Subcutaneous adipose tissue (tissue), 3 donors: ENCODE measurements around a stretch of chr13.

- PRO-cap, result no peak
- RAMPAGE, long total RNA, 3 experiments, result no peak in any of the 3 experiments
These were observed 33.2 kb upstream of the MICU2 start for GRCh38 chr13:21637250-21637546.

DNA sequence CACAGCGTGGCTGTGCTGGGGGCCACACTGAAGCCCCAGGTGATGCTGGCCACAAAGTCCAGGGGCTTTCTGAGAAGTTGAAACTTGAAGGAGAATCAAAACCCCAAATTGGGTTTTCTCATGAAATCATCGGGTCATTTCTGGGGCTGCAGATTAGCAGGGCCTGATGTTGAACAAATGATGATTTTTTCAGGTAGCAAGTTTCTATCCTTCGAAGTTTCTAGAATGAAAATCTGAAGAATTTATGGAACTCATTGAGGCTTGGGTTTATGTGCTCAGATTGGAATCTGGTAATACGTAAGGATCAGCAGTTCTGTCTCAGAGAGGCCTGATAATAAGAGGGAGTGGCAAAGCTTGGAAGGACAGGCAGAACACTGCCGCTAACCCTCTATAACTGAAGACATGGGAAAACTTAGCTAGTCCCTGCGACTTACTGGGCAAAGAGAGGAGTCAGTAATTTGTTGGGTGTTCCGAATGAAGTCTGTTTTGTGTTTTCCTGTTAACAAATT lies 223.7 kb downstream of the FGF9 start:
- PRO-cap, result no peak
- RAMPAGE, long total RNA, 3 experiments, result no peak in any of the 3 experiments

DNA sequence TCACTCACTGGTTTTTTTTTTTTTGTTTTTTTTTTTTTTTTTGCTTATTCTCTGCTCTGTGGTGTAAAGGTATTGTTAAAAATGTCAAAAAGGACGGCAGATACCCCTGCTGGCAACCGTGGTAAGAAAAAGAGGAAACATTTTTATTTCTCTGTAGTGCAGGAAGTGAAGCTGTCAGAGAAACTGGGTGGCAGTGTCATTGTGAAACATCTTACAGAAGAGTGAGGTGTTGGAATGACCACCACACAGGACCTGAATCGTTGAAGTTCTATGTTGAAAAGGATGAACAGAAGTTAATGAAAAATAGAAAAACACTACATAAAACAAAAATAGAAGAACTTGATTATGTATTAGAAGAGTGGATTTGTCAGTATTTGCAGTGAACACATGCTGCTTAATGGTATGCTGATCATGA lies 346.4 kb downstream of the FGF9 start:
- PRO-cap, result no peak
- RAMPAGE, long total RNA, 3 experiments, result no peak in any of the 3 experiments

DNA sequence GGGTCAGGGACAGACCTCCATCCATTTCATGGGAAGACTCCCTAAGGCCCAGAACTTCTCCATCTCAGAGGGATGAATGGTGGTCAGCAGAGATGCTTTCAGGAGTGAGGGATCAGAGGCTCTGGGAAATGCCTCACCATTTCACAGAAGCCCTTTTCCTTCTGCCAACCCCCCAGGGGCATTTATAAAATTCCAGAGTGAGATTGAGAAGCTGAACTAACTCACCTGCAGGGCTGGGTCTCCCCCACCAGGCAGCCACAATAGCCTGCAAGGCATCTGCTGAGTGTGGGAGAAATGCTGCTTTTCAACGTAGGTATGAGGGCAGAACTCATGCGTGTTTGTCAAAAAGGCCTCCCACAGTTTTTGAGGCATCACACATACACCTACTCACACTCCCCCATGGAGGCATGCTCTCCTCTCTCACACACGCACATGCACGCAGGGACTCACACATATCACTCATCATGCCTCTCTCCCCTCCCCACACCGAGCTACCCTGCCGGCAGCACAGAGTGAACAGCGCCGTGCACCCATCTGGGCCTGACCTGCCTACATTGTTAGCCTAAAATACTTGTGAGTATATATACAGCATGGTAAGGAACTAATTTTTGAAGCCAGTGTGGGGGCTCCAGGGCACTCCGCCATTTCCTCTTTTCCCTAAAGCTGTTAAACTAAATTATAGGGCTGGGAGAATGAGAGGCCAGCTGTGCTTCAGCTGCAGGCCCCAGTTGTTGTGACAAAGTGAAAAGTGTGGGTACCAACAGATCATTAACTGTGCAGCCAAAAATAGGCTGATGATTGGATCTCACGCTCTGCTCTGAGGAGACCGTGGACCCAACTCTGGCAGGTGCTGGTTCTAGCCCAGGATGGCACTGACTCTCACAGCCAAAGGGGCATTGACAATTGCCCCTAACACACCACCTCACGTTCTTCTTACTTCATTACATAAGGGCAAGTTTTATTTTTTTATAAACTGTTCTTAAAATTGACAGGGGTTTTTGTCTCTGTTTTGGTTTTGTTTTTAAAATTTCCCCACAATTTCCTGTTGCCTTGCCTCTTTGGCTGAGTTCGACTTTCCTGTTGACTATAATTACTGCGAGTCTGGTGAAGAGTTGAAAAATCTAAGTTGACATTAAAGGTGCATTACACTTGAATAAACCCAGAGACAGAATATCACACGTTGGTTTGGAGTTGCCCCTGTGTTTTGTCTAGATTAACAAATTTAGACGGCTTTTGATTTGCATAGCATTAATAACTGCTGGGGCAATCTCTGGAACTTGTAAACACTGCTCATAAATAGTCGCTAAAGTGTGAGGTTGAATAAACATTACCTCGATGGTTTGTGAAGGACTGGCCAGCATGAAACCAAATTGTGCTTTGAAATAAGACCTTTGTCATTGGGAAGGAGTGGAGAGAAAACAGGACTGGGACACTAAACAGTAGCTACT lies 390.9 kb downstream of the FGF9 start:
- PRO-cap, result no peak
- RAMPAGE, long total RNA, 3 experiments, result no peak in any of the 3 experiments

- PRO-cap, result no peak
- RAMPAGE, long total RNA, 3 experiments, result no peak in any of the 3 experiments
These were observed 444.0 kb downstream of the FGF9 start for GRCh38 chr13:22114597-22115555.

GRCh38 chr13:22837929-22838335 lies 342.8 kb upstream of the SGCG start:
- PRO-cap, result no peak
- RAMPAGE, long total RNA, 3 experiments, result no peak in any of the 3 experiments

DNA sequence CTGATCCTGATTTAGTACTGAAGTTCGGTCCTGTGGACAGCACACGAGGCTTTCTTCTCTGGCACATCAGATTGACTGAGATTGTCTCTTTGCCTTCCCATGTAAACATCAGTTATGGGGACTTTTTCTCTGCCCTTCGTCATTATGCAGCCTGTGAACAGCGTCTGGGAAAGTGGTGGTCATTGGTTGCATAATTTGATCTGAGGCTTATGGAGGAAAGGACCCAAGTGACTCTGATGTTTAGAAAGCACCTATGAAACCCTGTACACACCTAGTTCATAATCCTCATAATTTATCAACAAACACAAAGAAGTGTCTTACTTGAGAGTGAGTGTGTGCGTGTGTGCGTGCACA lies 264.5 kb upstream of the SGCG start:
- PRO-cap, result no peak
- RAMPAGE, long total RNA, 3 experiments, result no peak in any of the 3 experiments

DNA sequence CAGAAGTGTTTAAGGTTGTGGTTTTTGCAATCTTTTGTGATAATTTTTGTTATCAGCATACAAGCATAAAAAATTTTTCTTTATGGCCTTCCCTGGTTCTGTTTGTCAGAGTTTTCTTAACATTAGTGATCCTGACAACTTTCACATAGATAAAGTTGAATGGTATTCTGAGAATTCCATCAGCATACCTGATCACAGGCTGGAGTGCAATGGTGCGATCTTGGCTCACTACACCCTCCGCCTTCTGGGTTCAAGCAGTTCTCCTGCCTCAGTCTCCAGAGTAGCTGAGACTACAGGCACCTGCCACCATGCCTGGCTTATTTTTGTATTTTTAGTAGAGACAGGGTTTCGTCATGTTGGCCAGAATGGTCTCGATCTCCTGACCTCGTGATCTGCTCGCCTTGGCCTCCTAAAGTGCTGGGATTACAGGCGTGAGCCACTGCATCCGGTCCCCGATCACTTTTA lies 4.3 kb downstream of the SGCG start:
- PRO-cap, result no peak
- RAMPAGE, long total RNA, 3 experiments, result no peak in any of the 3 experiments

DNA sequence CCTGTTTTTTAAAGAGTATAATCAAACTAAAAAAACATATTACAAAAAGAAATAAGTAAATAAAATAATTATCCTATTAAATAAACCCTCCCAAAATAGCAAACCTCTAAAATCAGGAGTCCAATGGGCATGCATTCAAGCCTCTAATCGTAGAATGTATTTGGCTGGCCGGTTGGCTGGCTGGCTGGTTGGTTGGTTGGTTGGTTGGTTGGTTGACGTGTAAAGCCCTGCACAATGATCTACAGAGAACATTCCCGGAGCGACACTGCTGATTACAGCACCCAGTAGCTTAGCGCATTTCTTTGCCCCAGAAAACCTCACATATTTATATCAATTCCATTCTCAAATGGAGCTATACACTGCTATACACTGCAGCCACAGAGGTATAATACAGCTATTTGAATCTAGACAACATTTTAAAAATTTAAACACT lies 65.6 kb downstream of the SACS start:
- PRO-cap, result no peak
- RAMPAGE, long total RNA, 3 experiments, result no peak in any of the 3 experiments

DNA sequence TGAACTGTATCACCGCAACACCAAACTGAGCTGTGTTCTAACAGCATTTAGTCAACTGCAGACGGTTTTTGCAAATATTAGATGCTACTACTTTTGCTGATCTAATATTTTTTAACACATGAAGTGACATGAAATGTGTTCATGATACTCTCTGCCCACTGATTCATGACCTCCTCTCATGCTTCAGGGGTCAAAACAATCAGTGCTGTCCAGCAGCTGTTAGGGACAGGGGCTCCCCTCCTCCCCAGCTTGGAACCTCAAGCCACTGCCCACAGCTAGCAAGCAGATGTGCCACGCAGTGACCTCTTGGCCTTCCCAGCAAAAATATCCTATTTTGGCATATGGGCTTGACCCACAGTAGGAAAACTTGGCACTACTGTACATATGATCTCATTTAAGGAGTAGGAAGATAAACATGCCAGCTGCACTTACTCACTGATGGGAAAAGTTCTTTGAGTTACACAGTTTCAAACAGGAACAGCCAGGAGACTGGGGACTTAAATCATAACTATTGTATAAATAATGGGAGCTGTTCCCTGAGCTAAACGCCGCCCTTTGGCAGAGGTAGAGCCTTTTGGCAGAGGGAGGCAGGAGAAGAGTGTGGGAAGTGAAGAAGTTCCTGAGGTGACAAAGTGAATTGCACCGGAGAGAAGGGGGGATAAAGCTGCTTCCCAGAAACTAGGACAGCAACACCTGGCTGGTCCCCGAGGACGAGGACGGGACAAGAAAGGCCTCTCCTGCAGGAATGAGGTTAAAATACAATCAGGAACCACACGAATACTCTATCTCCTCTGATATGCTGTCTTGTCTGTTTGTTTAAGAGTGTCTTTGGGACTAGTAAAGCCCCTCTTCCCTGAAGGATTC lies 6.1 kb downstream of the SACS start:
- PRO-cap, result no peak
- RAMPAGE, long total RNA, 3 experiments, result no peak in any of the 3 experiments

DNA sequence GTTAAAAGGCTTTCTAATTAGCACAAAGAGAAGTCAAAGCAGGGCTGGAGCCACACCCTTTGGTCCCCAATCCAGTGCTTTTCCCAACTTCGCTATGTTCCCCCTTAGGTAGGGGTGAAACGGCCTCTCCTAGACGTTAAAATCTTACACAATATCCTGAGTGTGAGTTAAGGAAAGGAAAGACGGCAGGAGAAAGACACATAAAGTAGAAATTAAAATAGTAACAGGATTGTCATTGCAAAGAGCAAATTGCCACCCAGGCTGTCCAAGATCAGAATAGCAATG lies 2.3 kb downstream of the SACS start:
- PRO-cap, result no peak
- RAMPAGE, long total RNA, 3 experiments, result no peak in any of the 3 experiments

DNA sequence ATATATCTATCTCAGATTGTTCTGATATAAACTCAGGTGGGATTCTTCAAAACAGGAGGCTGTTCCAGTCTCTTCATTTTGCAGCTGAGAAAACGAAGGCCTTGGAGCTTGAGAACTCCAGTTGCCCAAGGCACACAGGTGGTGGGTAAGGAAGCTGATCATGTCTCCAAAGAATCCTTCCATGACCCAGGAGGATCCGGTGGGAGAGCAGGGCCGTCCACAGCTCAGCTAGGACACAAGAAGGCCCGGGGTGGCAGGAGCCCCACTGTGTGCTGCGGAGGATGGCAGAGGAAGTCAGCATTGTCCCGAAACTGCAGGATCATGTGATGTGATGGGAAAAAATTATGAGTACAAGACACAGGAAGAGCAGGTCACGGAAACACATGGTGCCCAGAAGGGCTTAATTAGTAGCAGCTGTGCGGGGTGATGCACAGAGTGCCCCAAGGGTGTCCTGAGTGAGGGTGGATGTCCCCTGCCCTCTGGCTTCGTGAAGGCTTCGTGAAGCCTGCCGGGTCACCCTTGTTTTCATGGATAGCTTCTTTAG lies 33.6 kb upstream of the SACS start:
- PRO-cap, result no peak
- RAMPAGE, long total RNA, 3 experiments, result no peak in any of the 3 experiments

GRCh38 chr13:23558713-23559646 lies 11.2 kb upstream of the TNFRSF19 start:
- PRO-cap, result no peak
- RAMPAGE, long total RNA, 3 experiments, result no peak in any of the 3 experiments

GRCh38 chr13:23578435-23579031 lies 8.3 kb downstream of the TNFRSF19 start:
- PRO-cap, result no peak
- RAMPAGE, long total RNA, 3 experiments, result no peak in any of the 3 experiments

DNA sequence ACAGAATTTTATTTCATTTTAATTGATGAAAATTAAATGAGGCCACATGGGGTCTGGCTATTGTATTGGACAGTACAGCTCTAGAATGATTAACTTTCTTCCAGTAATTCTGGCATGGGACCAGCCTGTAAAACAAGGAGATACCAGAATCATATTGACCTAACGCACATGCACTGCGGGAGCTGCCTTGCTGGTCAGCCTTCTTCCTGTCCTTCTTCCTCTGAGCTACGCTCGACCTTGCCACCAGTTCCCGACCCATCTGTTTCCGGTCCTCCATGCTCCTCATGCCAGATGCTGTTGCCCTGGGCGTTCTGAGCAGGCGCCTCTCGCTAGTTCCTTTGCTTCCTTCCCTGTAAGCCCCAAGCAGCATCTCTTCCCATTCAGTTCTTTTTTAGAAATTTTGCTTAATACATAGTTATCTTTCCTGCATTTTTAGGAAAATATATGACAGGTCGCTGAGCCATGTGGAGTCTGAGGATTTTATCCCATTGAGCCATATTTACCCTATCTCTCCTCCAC lies 38.5 kb downstream of the TNFRSF19 start:
- PRO-cap, result no peak
- RAMPAGE, long total RNA, 3 experiments, result no peak in any of the 3 experiments

DNA sequence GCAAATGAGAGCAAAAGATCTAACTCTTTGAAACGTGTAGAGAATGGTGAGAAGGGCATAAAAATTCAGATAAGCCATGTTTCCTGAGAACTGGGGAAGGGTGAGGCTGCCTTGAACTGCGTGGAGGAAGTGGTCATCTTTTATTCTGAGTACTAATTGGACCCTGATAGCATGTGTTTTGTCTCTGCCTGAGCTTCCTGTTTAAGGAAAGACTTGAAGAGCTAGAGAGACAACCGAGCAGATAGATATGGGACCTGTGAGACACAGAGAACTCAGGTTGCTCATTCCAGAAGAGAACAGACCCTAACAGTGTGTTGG lies 106.5 kb upstream of the MIPEP start:
- PRO-cap, result no peak
- RAMPAGE, long total RNA, 3 experiments, result no peak in any of the 3 experiments

DNA sequence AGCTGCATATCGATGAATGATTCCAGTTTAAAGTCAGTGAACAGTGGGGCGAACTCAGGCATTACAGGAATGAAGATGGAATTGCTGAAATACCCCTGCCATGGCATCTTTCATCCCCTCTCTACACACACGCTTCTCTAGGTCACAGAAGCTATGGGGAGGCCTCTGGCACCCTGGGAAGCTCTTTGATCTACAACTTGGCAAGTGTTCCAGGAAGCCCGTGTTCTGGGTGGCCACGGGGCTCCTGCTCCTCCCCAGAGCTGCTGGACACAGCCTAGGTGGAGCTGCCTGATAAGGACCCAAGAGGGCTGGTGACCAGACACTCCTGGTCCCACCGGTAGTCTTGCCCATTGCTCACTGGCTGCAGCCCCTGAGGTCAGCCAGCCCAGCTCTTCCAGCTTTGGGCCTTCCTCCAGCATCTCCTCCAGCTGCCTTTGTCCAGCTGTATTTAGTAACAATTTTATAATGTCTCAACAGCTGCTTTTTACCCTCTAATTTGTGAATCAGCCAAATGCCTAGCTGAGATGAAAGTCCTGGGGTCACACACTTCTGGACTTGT lies 72.9 kb upstream of the SPATA13 start:
- PRO-cap, result no peak
- RAMPAGE, long total RNA, 3 experiments, result no peak in any of the 3 experiments

DNA sequence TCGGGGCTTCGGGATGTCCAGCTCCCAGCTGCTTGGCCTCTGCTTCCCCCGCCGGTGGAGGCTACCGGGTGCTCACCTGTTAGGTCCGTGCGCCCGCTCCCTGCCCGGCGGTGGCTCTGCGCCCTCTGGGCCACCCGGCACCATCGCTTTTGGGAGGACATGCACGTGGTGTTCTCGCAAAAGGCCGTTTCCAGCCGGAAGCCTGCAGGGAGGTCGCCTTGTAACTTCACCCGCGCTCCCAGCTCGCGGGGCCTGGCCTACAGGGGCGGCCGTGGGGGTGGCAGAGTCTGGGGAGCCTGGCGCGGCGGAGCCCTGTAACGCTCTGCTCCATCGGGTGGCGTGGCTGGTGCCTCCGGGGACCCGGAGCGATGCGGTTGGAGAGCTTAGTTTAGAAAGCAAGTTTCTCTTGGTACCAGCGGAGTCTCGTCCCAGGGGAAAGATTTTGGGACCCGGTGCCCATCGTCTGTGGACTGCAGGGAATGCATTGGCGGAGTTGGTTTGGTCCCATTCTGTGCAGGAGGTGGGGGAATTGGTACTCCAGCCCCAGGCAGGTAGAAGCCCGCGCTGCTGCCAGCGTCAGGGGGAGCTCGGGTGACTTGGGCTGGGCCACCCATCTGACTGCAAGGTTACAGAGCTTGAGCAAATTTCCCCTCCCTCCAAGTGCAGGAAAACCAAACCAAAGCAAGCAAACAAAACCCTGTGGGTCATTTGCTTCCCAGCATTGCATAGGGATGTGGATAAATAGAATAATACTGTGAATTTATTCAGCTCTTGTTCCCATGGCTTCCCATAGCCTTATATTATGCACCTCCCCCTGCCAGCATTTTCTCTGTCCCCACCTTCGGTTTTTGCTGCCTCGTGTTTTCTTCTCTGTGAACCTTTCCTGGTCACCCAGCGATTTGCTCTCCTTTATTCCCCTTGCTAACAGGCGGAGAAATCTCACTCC lies 780 bp downstream of the SPATA13 start:
- PRO-cap, result no peak
- RAMPAGE, long total RNA, 3 experiments, result no peak in any of the 3 experiments

GRCh38 chr13:24182776-24183142 lies 22.2 kb downstream of the SPATA13 start:
- PRO-cap, result no peak
- RAMPAGE, long total RNA, 3 experiments, result no peak in any of the 3 experiments

- PRO-cap, result no peak
- RAMPAGE, long total RNA, 3 experiments, result no peak in any of the 3 experiments
These were observed 24.4 kb downstream of the SPATA13 start for GRCh38 chr13:24184843-24185423.